NCI-H460 (cell line): ENCODE data around the genes C1QTNF4, OR4A5, OR5L1, OR5I1, OR8H1, OR5M8 and OR9G4.

DNA sequence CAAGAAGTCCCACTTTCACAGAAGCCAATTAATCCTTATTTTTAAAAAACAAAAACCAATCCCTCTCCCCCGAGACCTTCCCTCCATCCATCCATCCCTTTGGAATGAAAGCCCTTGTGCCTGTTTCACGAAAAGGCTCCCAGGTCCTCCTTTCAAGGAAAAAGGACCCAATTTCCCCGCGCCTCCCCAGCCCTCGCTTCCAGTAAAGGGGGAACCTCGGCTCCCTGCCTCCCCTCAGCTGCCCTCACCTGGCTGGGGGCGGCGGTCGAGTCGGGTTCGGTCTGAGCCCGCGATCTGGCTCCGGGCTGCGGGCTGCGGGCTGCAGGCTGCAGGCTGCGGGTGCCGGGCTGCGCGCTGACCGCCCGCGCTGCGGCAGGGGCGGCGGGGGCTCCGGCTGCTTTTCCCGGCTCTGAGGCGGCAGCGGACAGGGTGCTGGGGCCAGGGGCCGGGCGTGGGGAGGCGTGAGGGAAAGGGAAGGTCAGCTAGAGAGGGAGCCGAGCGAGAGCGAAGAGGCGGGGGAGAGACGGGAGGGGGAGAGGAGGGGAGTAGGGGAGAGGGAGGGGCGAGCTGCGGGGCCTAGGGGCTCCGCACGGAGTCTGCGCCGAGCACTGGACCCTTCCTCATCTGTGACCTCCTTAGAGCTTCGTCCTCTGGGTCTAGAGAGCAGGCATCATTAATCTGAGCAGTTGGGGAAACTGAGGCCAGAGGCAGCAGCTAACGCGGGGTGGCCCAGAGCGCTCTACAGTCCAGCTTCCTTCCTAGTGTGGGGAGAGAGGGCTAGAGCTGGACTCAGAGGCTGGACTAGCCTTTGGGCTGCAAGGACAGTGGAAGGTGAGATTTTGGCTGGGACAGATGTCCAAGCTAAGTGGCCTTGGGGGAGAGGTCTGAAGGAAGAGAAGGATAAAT lies at the start of gene C1QTNF4:
Gene C1QTNF4 (minus strand): TSS at position 512 of the 906 bp plus-strand sequence.
RAMPAGE:
- cytosol, long total RNA: no peak
- long total RNA: no peak
- nucleus, long total RNA: no peak

GRCh38 chr11:47611383-47611938 lies 17.2 kb upstream of the C1QTNF4 start:
RAMPAGE:
- cytosol, long total RNA: no peak
- long total RNA: no peak
- nucleus, long total RNA: no peak

RAMPAGE:
- cytosol, long total RNA: no peak
- long total RNA: no peak
- nucleus, long total RNA: no peak
Measured at GRCh38 chr11:47643443-47643827, 1.1 kb upstream of the MTCH2 start.

RAMPAGE:
- cytosol, long total RNA: no peak
- long total RNA: no peak
- nucleus, long total RNA: no peak
Measured at GRCh38 chr11:47754395-47754932, 12.7 kb downstream of the FNBP4 start.

DNA sequence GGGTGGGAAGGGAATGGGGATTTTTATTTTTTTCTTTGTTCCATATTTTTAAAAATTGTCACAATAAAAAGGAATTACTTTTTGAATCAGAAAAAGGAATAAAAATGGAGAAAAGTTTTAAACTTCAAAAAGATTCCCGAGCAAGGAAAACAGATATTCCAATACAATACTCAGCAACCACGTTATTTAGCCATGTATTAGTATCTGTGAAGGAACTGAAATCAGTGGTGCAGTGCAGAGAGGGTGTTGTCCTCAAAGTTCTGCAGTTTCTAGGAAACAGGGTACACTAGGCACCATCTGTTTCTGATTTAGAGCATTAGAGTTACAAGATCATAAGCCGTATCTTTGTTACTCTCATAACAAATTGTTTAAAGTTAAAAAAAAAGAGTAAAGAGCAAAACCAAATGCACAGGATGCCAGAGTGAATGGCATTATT lies 14.9 kb upstream of the NUP160 start:
RAMPAGE:
- cytosol, long total RNA: no peak
- long total RNA: no peak
- nucleus, long total RNA: no peak

GRCh38 chr11:47923515-47924111 lies 56.7 kb upstream of the PTPRJ start:
RAMPAGE:
- cytosol, long total RNA: no peak
- long total RNA: no peak
- nucleus, long total RNA: no peak

RAMPAGE:
- cytosol, long total RNA: no peak
- long total RNA: no peak
- nucleus, long total RNA: no peak
Measured at GRCh38 chr11:48011742-48012261, 31.4 kb downstream of the PTPRJ start.

DNA sequence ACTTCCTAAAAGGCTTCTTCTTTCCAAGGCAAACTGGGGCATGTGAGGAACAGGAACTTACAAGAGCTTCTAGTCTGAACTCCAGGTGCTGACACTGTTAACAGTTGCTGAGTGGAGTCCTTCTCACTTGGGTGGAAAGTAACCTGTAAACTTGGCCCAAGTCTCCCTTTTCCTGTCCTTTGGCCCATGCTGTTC lies 53.5 kb downstream of the PTPRJ start:
RAMPAGE:
- cytosol, long total RNA: no peak
- long total RNA: no peak
- nucleus, long total RNA: no peak

RAMPAGE:
- cytosol, long total RNA: no peak
- long total RNA: no peak
- nucleus, long total RNA: no peak
Measured at GRCh38 chr11:48093406-48094311, 113.3 kb downstream of the PTPRJ start.

DNA sequence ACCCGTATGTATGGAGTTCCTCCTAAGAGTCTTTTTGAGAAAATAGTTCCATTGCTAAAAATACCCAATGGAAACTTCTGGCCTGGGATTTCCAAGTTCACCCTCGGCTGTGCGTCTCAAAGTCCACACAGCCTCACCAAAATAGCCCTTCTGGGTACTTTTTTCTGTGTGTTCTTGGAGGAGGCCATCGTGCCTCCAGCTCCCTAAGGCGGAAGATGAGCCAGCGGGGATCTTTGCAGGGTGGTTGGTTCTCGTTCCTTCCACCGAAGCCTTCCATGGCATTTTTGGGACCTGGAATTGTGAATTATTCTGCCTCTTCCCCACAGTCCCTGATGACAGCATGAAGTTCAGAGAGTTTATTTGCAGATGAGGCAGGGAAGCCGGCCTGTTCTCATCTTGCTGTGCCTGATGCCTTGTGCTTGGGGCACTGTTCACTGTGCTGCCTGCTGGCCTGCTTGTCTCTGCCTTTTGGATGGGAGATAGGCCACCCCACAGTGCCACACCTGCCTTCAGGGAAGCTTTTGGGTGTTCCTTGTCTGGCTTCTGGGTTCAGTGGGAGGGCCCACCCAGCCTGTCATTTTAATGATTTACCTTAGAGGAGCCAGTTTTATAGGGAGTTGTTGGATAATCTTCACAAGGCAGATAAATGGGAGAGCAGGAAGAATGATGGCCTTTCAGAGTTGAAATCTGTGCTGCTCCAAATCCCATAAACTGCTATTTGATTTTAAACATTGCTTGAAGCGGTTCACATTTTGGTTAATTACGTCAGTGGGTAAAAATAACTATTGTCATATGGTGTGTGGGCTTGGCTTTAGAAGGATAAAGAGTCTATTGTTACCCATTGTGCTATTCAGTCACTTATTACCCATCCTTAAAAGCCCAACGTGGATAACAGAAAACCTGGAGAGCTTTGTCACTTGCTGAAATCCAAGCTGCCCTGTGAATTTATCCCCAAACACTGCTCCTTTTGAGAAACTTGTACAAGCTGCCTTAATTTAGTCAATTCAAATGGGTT lies 112.6 kb upstream of the OR4B1 start:
RAMPAGE:
- cytosol, long total RNA: no peak
- long total RNA: no peak
- nucleus, long total RNA: no peak

GRCh38 chr11:48105388-48106030 lies 111.1 kb upstream of the OR4B1 start:
RAMPAGE:
- cytosol, long total RNA: no peak
- long total RNA: no peak
- nucleus, long total RNA: no peak

DNA sequence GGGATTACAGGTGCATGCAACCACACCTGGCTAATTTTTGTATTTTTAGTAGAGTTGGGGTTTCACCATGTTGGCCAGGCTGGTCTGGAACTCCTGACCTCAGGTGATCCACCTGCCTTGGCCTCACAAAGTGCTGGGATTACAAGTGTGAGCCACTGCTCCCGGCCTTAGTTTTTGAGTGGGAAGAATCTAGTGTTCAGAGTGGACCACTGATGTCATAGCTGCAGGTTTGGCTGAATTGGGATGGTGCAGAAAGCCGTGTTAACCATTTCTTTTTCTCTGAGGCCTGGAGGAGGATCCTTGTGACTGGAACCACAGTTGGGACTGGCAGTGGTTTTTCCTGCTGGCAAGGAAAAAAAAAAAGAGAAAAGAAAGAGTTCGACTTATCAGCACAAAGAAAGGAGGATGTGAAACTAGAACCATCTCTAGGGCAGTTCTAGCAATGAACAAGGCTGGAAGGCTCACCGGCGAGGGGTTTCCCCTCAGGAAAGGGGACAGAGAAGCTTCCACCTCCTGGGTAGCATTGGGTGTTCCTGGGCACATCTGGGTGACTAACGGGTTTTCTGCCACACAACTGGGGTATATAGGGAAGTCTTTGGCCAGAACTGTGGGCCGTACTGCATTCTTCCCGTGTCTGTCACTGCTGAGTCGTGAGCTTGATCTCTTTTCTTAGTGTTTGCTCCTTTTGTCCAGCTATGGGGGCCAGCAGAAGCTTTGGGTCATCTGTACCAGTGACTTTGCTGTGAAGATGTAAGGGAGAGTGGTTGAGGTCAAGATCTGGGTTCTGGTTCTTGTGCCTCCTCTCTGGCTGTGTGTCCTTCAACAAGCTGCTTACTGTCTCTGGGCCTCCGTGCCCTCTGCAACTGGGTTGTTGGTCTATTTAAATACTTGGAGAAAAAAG lies 109.5 kb upstream of the OR4B1 start:
RAMPAGE:
- cytosol, long total RNA: no peak
- long total RNA: no peak
- nucleus, long total RNA: no peak

RAMPAGE:
- cytosol, long total RNA: no peak
- long total RNA: no peak
- nucleus, long total RNA: no peak
Measured at GRCh38 chr11:49184679-49185196, 23.7 kb downstream of the FOLH1 start.

RAMPAGE:
- cytosol, long total RNA: no peak
- long total RNA: no peak
- nucleus, long total RNA: no peak
Measured at GRCh38 chr11:54706565-54706946, at the start of gene OR4A5. OR4A5 (plus strand) TSS chr11:54706832.

RAMPAGE:
- cytosol, long total RNA: no peak
- long total RNA: no peak
- nucleus, long total RNA: no peak
Measured at GRCh38 chr11:55811152-55811664, at the start of gene OR5L1. OR5L1 (plus strand) TSS chr11:55811367.

GRCh38 chr11:55936333-55936573 lies at the start of gene OR5I1:
OR5I1 (minus strand) TSS chr11:55936400.
RAMPAGE:
- cytosol, long total RNA: no peak
- long total RNA: no peak
- nucleus, long total RNA: no peak

DNA sequence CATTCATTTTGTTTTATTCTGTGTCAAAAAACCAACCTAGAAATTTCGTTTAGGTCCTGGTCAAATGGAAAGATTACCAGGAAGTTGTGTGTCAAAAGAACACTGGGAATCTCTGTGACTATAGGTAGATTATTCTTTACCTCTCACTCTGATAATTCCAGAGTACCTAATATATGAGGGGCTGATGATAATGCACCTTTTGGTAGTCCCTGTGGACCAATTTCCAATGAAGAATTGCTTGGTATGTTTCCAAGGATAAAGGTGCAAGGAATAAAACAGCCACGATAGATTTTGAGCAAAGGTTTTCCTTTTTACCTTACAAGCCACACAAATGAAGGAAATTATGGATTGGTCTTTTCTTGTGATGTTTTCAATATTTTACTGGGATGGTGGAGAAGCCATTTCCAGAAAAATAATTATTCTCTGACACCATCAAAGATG lies at the start of gene OR8H1:
Gene OR8H1 (minus strand): TSS at position 134 of the 441 bp plus-strand sequence.
RAMPAGE:
- cytosol, long total RNA: no peak
- long total RNA: no peak
- nucleus, long total RNA: no peak

DNA sequence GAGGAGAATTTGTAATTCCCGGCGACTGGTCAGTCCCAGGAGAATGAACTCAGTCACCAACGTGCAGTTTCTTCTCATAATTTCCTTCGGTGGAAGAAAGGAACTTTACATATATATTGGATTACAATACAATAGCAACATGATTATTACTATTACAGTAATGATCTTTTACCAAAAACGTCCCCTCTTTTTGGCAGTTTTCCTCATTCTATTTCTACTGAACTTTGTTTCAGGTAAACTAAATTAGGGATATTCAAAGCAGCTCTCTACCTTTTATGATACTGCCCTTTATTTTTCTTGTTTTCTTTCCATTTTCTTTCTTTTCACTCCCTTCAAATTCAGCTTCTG lies at the start of gene OR5M8:
Gene OR5M8 (minus strand): TSS at position 78 of the 348 bp plus-strand sequence.
RAMPAGE:
- cytosol, long total RNA: no peak
- long total RNA: no peak
- nucleus, long total RNA: no peak

DNA sequence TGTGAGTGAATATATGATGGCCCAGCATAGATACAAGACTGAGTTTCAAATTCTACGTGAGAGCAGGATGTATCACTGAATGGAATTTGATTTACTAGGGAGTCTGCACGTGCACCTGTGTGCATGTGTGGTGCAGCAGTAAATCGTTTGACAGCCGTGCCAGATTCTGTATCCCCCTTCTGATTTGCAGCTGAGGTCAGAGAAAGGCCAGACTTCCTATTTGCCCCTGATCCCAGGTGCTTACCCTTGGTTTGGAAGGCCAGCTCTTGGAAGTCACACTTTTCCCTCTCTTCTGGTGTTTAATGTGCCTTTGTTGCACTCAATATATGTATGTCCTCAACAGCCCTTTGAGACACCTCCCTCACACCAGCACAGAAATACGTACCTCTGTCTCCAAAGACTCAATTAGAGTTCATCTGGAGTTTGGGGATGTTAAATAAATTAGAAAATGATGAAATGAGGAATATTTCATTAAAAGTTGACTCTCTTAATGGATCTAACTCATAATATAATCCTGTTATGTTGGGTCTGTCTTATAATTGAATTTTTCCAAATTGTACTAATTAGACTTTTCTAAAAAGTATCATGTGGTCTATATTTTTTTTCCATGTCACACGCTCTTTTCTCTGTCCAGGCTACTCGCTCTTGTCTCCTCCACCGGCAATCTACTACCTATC lies at the start of gene OR9G4:
Gene OR9G4 (minus strand): TSS at position 286 of the 677 bp plus-strand sequence.
RAMPAGE:
- cytosol, long total RNA: no peak
- long total RNA: no peak
- nucleus, long total RNA: no peak

GRCh38 chr11:56790040-56790344 lies 41.5 kb upstream of the OR9G4 start:
RAMPAGE:
- cytosol, long total RNA: no peak
- long total RNA: no peak
- nucleus, long total RNA: no peak